Endothelial cell (in vitro differentiated cells): ENCODE measurements around the genes WDR55, PCDHA1, PCDHA5, PCDHGA2 and PCDHGA4.

GRCh38 chr5:140317950-140318318, 15.0 kb upstream of the PFDN1 start:
- PRO-cap = no peak

DNA sequence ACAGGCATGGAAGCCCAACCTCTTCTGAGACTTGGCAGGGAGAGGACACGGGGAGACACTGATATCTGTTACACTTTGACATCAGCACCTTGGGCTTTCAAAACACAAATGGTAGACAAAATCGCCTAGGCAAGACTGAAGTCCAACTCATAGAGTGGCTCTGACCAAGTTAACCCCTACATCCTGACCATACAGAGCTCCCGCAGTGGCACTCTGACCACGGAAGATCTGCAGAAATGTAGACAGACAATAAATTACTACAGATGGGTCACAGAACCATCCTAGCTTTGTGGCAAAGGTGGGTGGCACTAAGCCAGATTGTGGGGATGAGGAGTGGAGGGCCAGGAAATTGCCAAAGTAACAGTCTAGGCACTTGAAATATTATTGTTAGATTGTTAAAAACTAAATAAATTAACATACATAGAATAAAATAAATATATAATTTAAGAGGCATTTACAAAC, 13.1 kb downstream of the HBEGF start:
- PRO-cap = no peak

GRCh38 chr5:140341464-140342178, 4.8 kb downstream of the HBEGF start:
- PRO-cap = no peak

- PRO-cap = no peak
Measured at GRCh38 chr5:140347502-140347779, 1.0 kb upstream of the HBEGF start.

DNA sequence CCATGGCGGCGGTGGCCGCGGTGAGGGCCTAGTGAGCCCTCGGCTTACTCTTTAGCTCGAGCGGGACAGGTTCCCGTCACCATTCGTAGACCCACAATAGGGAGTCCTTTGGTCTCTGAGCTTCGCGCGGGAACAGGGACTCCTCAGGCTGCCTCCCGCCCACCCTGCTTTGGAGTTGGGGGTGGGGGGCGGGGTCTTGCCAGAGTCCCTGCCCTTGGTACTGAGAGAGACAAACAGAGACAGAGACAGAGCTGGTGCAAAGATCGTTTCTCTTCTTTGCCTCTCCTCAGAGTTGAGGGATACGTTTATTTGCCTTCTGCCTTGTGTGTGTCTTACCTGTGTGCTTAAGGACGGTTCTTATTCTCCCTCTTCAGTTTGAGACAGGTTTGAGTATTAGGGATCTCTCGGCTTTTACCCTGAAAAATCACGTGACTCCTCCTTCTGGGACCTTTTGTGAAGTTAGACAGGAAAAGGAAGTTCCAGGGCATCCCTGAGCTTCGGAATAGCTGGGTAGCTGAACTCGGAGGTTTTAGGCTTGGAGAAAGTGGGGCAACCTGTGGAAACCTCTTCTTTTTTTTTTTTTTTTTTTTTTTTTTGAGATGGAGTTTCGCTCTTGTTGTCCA, 873 bp downstream of the ANKHD1 start:
- PRO-cap = bidirectional peak, plus-strand start at position 476 of the sequence, minus-strand start at position 105 of the sequence

- PRO-cap = no peak
Measured at GRCh38 chr5:140474854-140475711, 72.4 kb upstream of the EIF4EBP3 start.

DNA sequence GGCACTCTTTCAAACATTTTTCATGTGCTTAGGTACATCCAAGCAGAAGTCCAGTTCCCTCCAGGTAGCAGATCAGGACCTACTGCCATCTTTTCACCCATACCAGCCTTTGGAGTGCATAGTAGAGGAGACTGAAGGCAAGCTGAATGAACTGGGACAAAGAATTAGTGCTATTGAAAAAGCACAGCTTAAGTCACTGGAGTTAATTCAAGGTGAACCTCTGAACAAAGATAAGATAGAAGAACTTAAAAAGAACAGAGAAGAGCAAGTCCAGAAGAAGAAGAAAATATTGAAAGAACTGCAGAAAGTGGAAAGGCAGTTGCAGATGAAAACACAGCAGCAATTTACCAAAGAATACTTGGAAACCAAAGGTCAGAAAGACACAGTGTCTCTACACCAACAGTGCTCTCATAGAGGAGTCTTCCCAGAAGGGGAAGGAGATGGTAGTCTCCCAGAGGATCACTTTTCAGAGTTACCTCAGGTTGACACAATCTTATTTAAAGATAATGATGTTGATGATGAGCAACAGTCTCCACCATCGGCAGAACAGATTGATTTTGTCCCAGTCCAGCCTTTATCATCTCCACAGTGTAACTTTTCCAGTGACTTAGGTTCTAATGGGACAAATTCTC, 50.9 kb upstream of the EIF4EBP3 start:
- PRO-cap = no peak

DNA sequence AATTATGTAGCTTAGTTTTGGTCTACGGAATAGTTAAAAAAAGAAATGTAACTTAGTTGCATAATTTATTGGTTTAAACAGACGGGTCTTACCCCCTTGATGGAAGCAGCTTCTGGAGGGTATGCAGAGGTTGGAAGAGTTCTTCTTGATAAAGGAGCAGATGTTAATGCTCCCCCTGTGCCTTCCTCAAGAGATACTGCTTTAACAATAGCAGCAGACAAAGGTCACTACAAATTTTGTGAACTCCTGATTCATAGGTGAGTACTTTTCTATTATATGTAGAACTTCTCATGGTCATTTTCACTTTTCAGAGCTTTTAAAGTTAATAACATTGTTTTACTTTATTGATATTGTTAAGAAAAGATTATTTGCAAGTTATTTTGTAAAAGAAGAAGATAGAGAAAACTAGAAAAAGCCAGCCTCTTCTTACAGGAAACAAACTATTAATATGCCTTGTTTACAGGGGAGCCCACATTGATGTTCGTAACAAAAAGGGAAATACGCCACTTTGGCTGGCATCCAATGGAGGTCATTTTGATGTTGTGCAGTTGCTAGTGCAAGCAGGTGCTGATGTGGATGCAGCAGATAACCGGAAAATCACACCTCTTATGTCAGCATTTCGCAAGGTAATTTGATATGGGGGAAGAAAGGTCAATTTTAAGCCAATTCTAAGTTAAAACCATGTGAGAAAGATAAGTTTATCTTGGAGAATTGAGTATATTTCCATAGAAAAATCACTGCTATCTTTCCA, 37.7 kb upstream of the EIF4EBP3 start:
- PRO-cap = no peak

GRCh38 chr5:140591925-140592387, 27.3 kb downstream of the SLC35A4 start:
- PRO-cap = no peak

- PRO-cap = bidirectional peak, plus-strand start at chr5:140611472, minus-strand start at chr5:140611157
Measured at GRCh38 chr5:140610940-140611662, 21.9 kb downstream of the CD14 start.

GRCh38 chr5:140664566-140665282, at the start of gene WDR55:
Gene WDR55, plus strand, starts transcription at chr5:140664904.
- PRO-cap = bidirectional peak, plus-strand start at chr5:140664853, minus-strand start at chr5:140664752

GRCh38 chr5:140668743-140669605, 4.3 kb downstream of the WDR55 start:
- PRO-cap = no peak

- PRO-cap = no peak
Measured at GRCh38 chr5:140708090-140708725, 8.0 kb downstream of the ZMAT2 start.

GRCh38 chr5:140785943-140786415, at the start of gene PCDHA1:
Gene PCDHA1, plus strand, starts transcription at chr5:140786140.
- PRO-cap = no peak

GRCh38 chr5:140821499-140821691, at the start of gene PCDHA5:
Gene PCDHA5, plus strand, starts transcription at chr5:140821613.
- PRO-cap = no peak

DNA sequence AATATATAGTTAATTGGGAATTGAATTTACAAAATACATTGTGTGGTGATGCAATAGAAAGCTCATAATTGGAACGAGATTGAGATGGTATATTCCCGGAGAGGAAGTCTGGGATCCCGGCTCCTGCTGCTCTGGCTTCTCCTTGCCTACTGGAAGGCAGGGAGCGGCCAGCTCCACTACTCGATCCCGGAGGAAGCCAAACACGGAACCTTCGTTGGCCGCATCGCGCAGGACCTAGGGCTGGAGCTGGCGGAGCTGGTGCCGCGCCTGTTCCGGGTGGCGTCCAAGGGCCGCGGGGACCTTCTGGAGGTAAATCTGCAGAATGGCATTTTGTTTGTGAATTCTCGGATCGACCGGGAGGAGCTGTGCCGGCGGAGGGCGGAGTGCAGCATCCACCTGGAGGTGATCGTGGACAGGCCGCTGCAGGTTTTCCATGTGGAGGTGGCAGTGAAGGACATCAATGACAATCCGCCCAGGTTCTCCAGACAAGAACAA, 326 bp downstream of the PCDHA5 start:
- PRO-cap = unidirectional peak, minus-strand start at position 143 of the sequence

DNA sequence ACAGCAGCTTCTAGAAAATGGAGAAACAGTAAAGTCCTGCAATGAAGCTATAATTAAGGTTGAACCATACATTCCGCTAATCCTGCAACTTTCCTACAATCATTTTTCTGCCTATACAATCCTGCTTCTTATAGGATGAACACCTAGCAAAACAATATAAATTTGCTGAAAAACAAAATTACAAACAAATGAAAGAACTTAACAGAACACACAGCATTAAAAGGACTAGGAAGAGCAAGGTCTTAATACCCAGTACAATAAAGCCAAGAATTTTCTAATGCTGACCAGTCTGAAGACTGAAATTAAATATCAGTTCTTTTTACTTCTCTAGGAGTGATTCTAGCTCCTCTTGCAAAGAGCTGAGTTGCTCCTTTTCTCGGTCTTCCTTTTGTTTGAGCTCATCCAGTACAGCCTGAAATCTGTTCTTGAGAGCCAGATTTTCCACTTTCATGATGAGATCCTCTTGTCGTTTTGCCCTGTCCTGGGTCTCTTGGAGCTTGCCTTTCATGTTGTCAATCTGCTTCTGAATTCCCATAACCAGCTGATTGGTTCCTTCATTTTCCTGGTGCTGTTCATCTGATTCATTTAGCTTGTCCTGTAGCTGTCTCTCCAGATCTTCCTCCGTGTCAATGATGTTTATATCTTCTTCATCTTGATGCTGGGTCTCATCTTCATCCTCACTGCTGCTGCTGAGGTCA, 1.8 kb downstream of the TAF7 start:
- PRO-cap = no peak

GRCh38 chr5:141319835-141320662, 535 bp downstream of the TAF7 start:
- PRO-cap = bidirectional peak, plus-strand start at chr5:141320385, minus-strand start at chr5:141320042

GRCh38 chr5:141338624-141339051, at the start of gene PCDHGA2:
Gene PCDHGA2, plus strand, starts transcription at chr5:141338760.
- PRO-cap = no peak

DNA sequence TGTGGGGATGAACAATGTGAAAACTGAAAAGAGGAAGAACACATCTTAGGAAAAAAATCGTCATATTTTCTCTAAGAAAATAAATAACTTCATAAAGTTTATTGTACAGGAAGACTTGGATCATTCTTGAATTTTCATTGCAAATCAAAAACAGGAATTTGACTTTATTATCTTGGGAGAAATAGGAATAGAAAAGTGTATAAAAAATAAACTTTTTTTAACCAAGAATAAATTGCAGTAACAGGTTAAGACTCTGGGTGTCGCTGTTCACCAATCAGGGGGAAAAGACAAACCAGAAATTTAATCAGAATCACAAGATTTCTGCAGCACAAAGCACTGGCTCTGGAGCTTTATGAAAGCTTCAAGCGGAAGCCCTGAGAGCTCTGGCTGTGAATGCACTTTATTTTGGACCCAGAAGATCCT, at the start of gene PCDHGA4:
Gene PCDHGA4 (plus strand): TSS at position 307 of the 423 bp plus-strand sequence.
- PRO-cap = no peak